Omental fat pad (tissue), 4 donors: Measurements from ENCODE around the gene PDF.

- PRO-cap = no peak
- RAMPAGE, long total RNA, 4 experiments = no peak in any of the 4 experiments
These were observed 10.7 kb downstream of the HAS3 start for GRCh38 chr16:69116056-69116706.

- PRO-cap = bidirectional peak, plus-strand start at chr16:69330763, minus-strand start at chr16:69330604
- RAMPAGE, long total RNA, 4 experiments = no peak in any of the 4 experiments
These were observed at the start of gene PDF for GRCh38 chr16:69329795-69331102. Gene PDF (minus strand): TSS chr16:69330588.

- PRO-cap = no peak
- RAMPAGE, long total RNA, 4 experiments = no peak in any of the 4 experiments
These were observed 14.3 kb upstream of the TMED6 start for GRCh38 chr16:69365781-69366363.

DNA sequence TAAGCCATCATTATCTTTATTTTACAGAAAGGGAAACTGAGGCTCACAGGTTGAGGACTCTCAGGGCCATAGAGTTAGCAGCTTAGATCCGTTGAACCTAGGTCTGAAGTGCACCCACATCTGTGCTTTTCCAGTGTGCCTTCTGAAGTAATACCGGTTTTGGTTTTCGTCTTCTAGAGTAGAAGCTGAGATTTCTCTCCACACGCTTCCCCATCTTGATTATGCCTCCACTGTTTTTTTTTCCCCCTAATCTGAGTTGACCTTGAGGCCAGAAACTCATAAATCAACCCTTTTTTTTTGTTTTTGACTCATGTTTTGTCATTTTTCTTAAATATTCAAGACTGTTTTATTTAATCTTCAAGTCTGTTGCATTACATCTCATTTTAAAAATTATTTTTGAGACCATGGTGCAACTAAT lies 713 bp downstream of the CYB5B start:
- PRO-cap = no peak
- RAMPAGE, long total RNA, 4 experiments = no peak in any of the 4 experiments

DNA sequence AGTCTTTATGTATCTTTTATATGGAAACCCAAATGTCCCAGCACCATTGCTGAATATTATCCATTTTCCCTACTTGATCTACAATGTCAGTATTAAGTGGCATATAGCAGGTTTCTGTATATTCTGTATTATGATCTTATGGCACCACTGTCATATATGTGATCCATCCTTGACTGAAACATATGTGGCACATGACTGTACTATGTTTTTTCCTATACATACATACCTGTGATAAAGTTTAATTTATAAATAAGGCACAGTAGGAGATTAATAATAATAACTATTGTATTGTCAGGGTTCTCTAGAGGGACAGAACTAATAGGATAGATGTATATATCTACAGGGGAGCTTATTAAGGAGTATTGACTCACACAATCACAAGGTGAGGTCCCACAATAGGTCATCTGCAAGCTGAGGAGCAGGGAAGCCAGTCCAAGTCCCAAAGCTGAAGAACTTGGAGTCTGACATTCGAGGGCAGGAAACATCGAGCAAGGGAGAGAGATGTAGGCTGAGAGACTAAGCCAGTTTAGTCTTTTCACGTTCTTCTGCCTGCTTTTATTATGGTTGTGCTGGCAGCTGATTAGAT lies 28.8 kb downstream of the NFAT5 start:
- PRO-cap = no peak
- RAMPAGE, long total RNA, 4 experiments = no peak in any of the 4 experiments

GRCh38 chr16:69595754-69596245 lies 30.0 kb downstream of the NFAT5 start:
- PRO-cap = no peak
- RAMPAGE, long total RNA, 4 experiments = no peak in any of the 4 experiments

DNA sequence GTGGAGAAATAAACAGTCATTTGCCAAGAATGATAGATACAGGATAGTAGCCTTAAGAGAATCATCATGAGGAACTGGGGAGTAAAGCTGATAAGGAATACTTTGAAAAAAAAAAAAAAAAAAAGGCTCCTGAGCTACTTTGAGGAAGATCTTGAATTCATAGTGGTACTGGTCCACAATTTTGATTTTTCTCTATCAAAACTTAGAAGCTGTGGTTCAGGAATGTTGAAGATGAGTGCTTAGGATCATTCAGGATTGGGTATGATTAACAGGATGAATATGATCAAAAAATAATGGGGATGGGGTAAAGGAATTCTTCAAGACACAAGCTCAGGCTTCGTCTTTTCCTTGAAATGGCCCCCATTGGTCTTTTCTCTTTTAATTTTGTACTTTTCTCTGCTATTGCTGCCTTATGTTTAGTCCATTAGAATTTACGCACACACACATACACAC lies 34.9 kb downstream of the NFAT5 start:
- PRO-cap = no peak
- RAMPAGE, long total RNA, 4 experiments = no peak in any of the 4 experiments

GRCh38 chr16:69613340-69613851 lies 47.6 kb downstream of the NFAT5 start:
- PRO-cap = no peak
- RAMPAGE, long total RNA, 4 experiments = no peak in any of the 4 experiments

DNA sequence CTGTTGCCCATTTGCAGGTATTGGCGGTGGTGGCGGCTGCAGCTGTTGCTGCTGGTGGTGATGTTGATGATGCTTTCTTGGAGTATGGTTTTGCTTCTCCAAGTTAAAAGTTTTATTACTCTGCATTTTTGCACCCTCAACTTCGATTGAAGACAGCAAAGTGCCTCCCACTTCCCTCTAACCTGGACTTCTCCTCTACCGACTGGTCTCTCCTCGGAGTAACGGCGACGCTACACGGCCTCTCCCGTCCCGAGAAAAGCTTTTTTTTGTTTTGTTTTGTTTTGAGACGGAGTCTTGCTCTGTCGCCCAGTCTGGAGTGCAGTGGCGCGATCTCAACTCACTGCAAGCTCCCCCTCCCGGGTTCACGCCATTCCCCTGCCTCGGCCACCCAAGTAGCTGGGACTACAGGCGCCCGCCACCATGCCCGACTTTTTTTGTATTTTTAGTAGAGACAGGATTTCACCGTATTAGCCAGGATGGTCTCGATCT lies 3.1 kb upstream of the NOB1 start:
- PRO-cap = no peak
- RAMPAGE, long total RNA, 4 experiments = no peak in any of the 4 experiments

GRCh38 chr16:69838932-69839679 lies 77.0 kb downstream of the WWP2 start:
- PRO-cap = no peak
- RAMPAGE, long total RNA, 4 experiments = no peak in any of the 4 experiments

- PRO-cap = no peak
- RAMPAGE, long total RNA, 4 experiments = no peak in any of the 4 experiments
These were observed 25.1 kb downstream of the CLEC18C start for GRCh38 chr16:70198692-70199104.

GRCh38 chr16:70380401-70381221 lies 33.9 kb downstream of the DDX19A start:
- PRO-cap = no peak
- RAMPAGE, long total RNA, 4 experiments = no peak in any of the 4 experiments

GRCh38 chr16:70561414-70562092 lies 37.9 kb downstream of the SF3B3 start:
- PRO-cap = no peak
- RAMPAGE, long total RNA, 4 experiments = no peak in any of the 4 experiments

- PRO-cap = no peak
- RAMPAGE, long total RNA, 4 experiments = no peak in any of the 4 experiments
These were observed 53.5 kb downstream of the SF3B3 start for GRCh38 chr16:70576884-70577717.

- PRO-cap = no peak
- RAMPAGE, long total RNA, 4 experiments = no peak in any of the 4 experiments
These were observed 15.1 kb downstream of the IL34 start for GRCh38 chr16:70661006-70662297.

- PRO-cap = no peak
- RAMPAGE, long total RNA, 4 experiments = no peak in any of the 4 experiments
These were observed 11.8 kb downstream of the MTSS2 start for GRCh38 chr16:70673851-70674653.

- PRO-cap = no peak
- RAMPAGE, long total RNA, 4 experiments = no peak in any of the 4 experiments
These were observed 14.0 kb upstream of the MTSS2 start for GRCh38 chr16:70699596-70700554.

DNA sequence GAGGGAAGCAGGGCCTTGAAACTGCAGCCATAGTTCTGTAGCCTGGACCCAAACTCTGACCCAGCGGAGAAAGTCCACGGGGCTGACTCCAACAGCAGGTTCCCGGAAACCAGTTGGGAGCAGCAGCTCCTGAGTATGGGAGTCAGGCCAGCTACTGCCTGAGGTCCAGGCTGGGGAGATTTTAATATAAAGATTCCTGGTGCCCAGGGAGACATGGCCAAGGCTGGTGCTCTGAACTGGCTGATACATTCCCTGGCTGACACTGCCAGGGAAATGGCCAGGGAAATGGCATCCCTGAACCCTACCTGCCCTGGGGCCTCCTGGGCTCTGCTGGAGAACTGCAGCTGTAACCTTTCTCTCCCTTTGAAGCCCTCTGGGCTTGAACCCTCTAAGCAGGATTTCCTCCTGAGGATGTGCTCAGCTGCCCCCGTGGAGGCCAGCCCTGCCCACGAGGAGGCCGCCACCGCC lies 23.8 kb upstream of the MTSS2 start:
- PRO-cap = no peak
- RAMPAGE, long total RNA, 4 experiments = no peak in any of the 4 experiments

DNA sequence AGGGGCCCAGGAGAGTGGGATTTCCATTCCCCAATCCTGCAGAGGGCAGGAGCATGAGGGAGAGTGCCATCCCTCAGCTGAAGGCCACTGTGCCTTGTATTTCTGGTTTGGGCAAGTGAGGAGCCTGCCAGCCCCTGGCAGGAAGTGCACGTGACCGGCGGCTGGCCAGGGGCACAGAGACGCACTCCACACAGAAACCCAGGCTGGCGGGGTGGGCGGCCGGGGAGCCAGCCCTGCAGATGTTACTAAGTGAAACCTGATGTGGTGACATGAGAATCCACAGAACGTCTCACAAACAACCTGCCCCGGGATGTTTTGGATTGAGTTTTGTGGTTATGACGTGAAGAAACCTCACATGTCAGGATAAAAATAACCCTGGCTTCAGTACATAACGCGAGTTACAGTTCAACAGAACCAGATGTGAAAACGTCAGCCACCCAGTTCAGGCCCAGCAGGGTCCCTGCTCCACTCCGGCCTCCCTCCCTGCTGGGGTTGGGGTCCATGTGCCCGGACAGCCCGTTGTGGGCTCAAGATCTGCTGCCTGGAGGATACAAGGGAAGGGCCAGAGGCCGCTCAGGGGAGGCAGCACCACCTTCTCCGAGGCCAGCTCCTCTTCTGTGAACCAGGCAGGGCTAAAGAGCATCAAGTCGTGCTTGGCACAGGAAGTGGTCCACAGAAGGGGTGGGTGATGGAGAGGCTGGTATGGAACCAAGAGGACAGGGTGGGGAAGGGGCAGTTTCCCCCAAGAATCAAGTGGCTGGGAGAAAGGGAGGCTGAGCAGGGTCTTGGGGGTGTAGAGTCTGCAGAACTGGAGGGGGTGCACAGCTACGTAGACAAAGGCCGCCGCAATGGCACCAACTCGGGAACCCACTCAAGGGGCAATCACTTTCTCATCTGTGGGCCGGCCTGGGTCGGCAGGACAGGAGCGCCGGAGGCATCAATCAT lies 51.9 kb upstream of the MTSS2 start:
- PRO-cap = no peak
- RAMPAGE, long total RNA, 4 experiments = no peak in any of the 4 experiments

DNA sequence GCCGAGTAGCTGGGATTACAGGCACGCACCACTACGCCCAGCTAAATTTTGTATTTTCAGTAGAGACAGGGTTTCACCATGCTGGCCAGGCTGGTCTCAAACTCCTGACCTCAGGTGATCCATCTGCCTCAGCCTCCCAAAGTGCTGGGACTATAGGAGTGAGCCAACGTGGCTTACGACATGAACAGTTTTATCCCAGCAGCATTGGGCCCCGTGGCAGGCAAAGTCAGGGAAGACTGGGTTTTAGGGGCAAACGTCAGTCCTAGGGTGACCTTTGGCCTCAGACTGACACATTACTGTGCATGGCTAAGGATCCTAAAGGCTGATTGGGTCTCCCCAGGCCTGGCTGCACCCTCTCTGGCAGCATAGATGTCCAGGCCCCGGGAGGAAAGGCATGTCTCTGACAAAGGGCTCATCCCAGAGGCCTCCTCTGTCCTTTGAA lies 54.3 kb upstream of the MTSS2 start:
- PRO-cap = no peak
- RAMPAGE, long total RNA, 4 experiments = no peak in any of the 4 experiments